GM12878 (cell line): Measurements from ENCODE around the genes RNF128, FRMPD3 and PRPS1.

GRCh38 chrX:105482977-105483483 is 262.5 kb upstream of the TEX13A start:
- RAMPAGE, long total RNA: no peak
CAGE:
- cytosol, long polyA minus RNA: no peak
- cytosol, long polyA plus RNA: no peak
- long polyA plus RNA: no peak
- nucleolus, long total RNA: no peak
- nucleus, long polyA plus RNA: no peak
- nucleus, long total RNA: no peak

GRCh38 chrX:106007598-106008431 is 30.7 kb downstream of the SERPINA7 start:
- RAMPAGE, long total RNA: no peak
- RRBS, 2 experiments: no CpG with 5 or more reads among the region's 4 CpGs
CAGE:
- cytosol, long polyA minus RNA: no peak
- cytosol, long polyA plus RNA: no peak
- long polyA plus RNA: no peak
- nucleolus, long total RNA: no peak
- nucleus, long polyA plus RNA: no peak
- nucleus, long total RNA: no peak

DNA sequence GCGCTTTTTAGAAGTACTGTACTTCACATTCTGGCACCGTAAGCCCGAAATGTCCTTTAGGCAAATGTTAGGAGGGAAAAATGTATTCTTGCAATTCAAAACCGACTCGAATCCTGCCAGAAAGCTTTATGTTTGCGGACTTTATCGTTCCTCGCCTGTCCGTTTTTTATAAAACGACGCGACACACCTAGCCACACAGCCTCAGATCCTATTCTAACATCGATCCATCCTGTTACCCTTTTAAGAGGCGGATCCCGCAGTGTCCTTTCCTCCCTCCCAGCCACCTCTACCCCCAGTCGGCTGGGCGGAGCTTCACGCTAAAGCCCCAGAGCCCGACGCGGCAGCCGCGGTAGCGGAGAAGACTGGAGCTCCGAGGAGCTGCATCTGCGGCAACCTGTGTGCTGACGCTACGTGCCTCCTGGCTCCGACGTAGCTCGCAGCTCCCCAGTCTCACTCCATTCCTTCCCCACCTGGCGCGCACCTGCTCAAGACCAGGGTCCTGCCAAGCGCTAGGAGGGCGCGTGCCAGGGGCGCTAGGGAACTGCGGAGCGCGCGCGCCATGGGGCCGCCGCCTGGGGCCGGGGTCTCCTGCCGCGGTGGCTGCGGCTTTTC is at the start of gene RNF128:
Gene RNF128, plus strand, starts transcription at position 347 of the 612 bp plus-strand sequence.
- RAMPAGE, long total RNA: no peak
- RRBS, 2 experiments: 94% methylated on average over 4 of the region's 48 CpGs; no CpG with 5 or more reads in 1 of the 2 experiments
CAGE:
- cytosol, long polyA minus RNA: no peak
- cytosol, long polyA plus RNA: no peak
- long polyA plus RNA: no peak
- nucleolus, long total RNA: no peak
- nucleus, long polyA plus RNA: no peak
- nucleus, long total RNA: no peak

DNA sequence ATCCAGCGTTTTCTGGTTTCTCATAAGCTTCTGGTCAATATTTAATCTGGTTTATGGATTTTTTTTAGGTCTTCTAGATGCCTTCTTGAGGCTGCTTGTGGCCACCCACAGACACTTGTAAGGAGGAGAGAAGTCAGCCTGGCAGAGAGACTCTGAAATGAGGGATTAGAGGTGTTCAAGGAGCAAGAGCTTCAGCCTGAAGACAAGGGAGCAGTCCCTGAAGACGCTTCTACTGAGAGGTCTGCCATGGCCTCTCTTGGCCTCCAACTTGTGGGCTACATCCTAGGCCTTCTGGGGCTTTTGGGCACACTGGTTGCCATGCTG is 7.7 kb downstream of the CLDN2 start:
- RAMPAGE, long total RNA: no peak
- RRBS, 2 experiments: no CpG with 5 or more reads among the region's 2 CpGs
CAGE:
- cytosol, long polyA minus RNA: no peak
- cytosol, long polyA plus RNA: no peak
- long polyA plus RNA: no peak
- nucleolus, long total RNA: no peak
- nucleus, long polyA plus RNA: no peak
- nucleus, long total RNA: no peak

DNA sequence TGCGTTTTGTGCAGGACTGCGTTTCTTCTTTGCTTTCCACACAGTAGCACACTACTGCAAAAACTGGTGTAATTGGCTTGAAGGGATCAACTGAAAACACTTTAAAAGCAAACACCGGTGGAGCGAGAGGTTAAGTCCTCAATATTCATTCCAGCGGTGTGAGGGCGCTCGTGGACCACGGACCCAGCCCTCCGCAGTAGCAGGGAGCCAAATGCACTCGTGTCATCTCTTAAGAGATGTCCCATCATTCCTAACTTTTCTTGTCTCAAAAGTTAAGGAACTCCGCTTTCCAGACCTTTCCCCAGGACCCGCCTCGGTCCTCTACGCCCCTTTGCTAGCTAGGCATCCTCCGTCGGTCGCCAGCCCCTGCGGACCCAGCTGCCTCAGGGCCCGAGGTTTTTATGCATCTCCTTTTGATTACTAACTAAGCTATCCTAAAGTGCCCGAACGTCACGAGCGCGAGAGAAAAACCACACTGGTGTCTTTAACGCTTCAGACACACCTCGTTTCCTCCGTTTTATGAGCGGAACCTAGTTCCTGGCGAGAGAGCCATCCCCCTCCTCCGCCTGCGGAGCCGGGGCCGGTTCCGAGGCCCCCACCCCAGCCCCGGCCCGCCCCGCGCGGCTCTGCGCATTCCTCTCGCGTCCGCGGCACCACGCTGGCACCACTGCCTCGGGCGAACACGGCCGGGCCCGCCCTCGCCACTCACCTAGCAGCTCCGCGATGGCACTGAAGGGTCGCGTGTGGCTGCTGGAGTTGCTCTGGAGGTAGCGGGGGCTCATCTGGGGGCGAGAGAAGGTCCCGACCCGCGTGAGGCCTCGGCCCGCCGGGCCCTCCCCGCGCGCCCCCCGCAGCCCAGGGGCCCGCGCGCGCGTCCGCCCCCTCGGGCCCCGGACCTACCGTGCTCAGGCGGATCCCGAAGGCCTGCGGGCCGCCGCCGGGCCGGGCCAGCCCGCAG is 765 bp downstream of the MORC4 start:
- RAMPAGE, long total RNA: no peak
- RRBS, 2 experiments: 17 to 32% methylated on average over 32 of the region's 84 CpGs
CAGE:
- cytosol, long polyA minus RNA: no peak
- cytosol, long polyA plus RNA: no peak
- long polyA plus RNA: no peak
- nucleolus, long total RNA: no peak
- nucleus, long polyA plus RNA: no peak
- nucleus, long total RNA: no peak

- RAMPAGE, long total RNA: no peak
- RRBS, 2 experiments: no CpG with 5 or more reads among the region's 2 CpGs
CAGE:
- cytosol, long polyA minus RNA: no peak
- cytosol, long polyA plus RNA: no peak
- long polyA plus RNA: no peak
- nucleolus, long total RNA: no peak
- nucleus, long polyA plus RNA: no peak
- nucleus, long total RNA: no peak
Observed at GRCh38 chrX:107328793-107329135, 120.7 kb upstream of the FRMPD3 start.

- RAMPAGE, long total RNA: no peak
- RRBS, 2 experiments: 14 to 32% methylated on average over 3 to 7 of the region's 60 CpGs
CAGE:
- cytosol, long polyA minus RNA: no peak
- cytosol, long polyA plus RNA: no peak
- long polyA plus RNA: no peak
- nucleolus, long total RNA: no peak
- nucleus, long polyA plus RNA: no peak
- nucleus, long total RNA: no peak
Observed at GRCh38 chrX:107448698-107449730, at the start of gene FRMPD3. Gene FRMPD3, plus strand, starts transcription at chrX:107449652.

GRCh38 chrX:107451686-107452116 is 2.2 kb downstream of the FRMPD3 start:
- RAMPAGE, long total RNA: no peak
- RRBS, 2 experiments: no CpG with 5 or more reads among the region's 11 CpGs
CAGE:
- cytosol, long polyA minus RNA: no peak
- cytosol, long polyA plus RNA: no peak
- long polyA plus RNA: no peak
- nucleolus, long total RNA: no peak
- nucleus, long polyA plus RNA: no peak
- nucleus, long total RNA: no peak

DNA sequence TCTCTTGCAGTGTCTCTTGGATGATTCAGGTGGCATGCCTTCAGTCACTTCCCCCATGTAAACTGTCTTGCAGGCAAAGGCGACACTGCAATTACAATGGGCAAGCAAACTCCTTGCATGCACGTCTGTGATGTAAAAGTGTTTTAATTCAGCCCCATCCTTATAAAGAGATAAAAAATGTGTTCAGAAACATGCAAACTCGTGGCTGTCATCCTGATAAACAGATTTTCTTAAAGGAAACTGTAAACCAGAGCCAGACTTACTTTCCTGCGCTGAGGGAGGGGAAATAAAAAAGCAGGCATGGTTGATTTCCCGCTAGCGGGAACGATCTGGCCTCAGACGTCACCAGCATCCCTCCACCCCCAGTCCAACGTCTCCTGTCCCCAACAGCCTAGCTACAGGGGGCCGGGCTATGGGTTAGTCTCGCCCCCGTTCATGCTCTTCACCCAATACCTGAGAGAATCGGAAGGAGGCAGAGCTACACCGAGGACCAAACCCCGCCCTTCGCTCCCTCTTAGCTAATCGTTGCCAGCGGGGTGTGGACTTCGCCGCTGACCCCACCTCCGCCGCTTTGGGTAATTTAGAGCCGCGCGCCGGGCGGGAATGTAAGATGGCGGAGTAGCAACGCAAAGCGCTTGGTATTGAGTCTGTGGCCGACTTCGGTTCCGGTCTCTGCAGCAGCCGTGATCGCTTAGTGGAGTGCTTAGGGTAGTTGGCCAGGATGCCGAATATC is at the start of gene PRPS1:
Gene PRPS1, plus strand, starts transcription at position 603 of the 733 bp plus-strand sequence.
- RAMPAGE, long total RNA: start-site peak on the plus strand centred at position 601 of the sequence, 26 bp wide, 908 and 749 reads in 2 replicates
- RRBS, 2 experiments: 39 to 48% methylated on average over 8 of the region's 36 CpGs
CAGE:
- cytosol, long polyA minus RNA: no peak
- cytosol, long polyA plus RNA: start-site peak on the plus strand centred at position 596 of the sequence, 29 bp wide, 631 and 578 reads in 2 replicates
- long polyA plus RNA: start-site peak on the plus strand centred at position 598 of the sequence, 32 bp wide, 156 and 531 reads in 2 replicates
- nucleolus, long total RNA: start-site peak on the plus strand centred at position 603 of the sequence, 15 bp wide, 86 reads
- nucleus, long polyA plus RNA: start-site peak on the plus strand centred at position 595 of the sequence, 27 bp wide, 354 and 389 reads in 2 replicates
- nucleus, long total RNA: no peak

DNA sequence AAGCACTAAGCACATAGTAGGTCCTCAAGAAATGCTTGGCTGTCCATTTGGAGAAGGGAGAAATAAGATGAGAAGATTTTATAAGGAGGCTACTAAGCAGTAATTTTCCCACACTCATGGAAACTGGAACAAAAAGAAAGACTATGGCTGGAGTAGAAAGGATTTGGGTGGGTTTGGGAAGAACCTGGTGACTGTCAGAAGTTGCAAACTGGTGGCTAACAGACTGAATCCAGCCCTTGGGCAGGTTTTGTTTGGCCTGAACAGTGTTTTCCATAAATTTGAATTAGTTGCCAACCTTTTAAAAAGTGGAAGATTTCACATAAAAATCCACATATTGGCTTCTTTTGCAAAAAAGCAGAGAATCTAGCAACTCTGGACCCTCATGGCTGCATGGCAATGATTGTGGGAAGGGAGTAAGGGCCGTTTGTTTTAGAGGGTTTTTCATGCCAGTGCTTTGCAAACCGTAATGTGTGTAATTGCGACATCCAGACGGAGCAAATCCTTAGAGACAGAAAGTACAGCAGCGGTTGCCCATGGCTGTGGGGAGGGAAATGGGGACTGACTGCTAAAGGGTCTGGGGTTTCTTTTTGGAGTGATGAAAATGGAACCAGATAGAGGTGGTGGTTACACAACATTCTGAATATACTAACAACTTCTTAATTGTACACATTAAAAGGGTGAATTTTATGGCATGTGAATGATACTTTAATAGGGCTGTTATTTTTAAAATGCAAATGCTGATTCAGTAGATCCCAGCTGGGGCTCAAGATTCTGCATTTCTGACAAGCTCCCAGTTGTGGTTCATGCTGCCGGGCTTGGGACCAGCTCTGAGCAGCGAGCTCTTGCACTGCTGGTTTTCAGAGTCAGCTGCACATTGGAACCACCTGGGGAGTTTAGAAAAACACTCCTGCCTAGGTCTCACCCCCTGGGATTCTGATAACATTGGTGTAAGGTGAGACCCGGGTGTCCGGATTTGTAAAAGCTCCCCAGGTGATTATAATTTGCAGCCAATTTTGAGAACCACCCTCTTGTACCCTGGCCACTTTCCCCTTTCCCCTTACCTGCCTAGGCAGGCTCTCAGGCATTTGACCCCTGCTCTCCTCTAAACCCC is 47.5 kb downstream of the PRPS1 start:
- RAMPAGE, long total RNA: no peak
- RRBS, 2 experiments: no CpG with 5 or more reads among the region's 9 CpGs
CAGE:
- cytosol, long polyA minus RNA: no peak
- cytosol, long polyA plus RNA: no peak
- long polyA plus RNA: no peak
- nucleolus, long total RNA: no peak
- nucleus, long polyA plus RNA: no peak
- nucleus, long total RNA: no peak

GRCh38 chrX:107726745-107727314 is 48.8 kb downstream of the TSC22D3 start:
- RAMPAGE, long total RNA: no peak
- RRBS, 2 experiments: no CpG with 5 or more reads among the region's 7 CpGs
CAGE:
- cytosol, long polyA minus RNA: no peak
- cytosol, long polyA plus RNA: no peak
- long polyA plus RNA: no peak
- nucleolus, long total RNA: no peak
- nucleus, long polyA plus RNA: no peak
- nucleus, long total RNA: no peak

DNA sequence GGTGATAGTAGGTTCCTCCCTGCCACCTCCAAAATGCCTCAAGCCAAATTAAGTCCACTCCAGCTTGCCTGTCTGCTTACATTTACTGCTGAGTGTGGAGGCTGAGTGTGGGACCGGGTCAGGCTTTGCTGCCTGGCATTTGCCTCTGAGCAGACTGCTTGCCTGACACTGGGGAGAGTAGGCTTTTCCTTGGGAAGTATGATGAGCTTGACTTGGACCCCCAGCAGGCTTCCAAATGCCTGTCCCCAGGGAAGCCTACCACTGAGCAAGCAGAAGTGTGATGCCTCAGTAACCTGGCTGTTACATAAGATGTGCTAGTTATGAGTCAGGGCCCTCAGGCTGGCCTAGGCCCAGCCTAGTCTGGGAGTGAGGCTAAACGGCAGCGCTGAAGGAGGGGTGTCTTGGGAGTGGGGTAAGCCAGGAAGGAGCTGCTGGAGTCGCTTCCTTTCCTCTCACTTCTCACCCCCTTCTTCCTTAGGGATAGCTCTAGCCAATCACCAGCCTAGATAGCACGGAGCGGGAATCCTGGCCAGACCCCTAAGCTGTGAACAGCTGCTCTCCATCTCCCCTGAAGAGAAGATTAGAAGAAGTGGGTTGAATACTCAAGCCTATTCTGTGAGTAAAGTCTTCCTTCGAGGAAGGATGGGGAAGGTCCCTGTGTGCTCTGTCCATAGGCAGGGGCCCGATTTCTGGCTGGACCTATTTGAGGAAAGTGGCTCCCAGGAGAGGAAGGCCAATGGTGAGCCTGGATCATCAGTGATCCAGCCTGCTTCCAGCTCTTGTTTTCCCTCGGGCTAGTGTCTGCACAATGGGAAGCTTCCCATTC is 8.8 kb downstream of the TSC22D3 start:
- RAMPAGE, long total RNA: no peak
- RRBS, 2 experiments: no CpG with 5 or more reads among the region's 9 CpGs
CAGE:
- cytosol, long polyA minus RNA: no peak
- cytosol, long polyA plus RNA: no peak
- long polyA plus RNA: no peak
- nucleolus, long total RNA: no peak
- nucleus, long polyA plus RNA: no peak
- nucleus, long total RNA: no peak

GRCh38 chrX:107827261-107827905 is 1.7 kb downstream of the MID2 start:
- RAMPAGE, long total RNA: no peak
- RRBS, 2 experiments: no CpG with 5 or more reads among the region's 7 CpGs
CAGE:
- cytosol, long polyA minus RNA: no peak
- cytosol, long polyA plus RNA: no peak
- long polyA plus RNA: no peak
- nucleolus, long total RNA: no peak
- nucleus, long polyA plus RNA: no peak
- nucleus, long total RNA: no peak

DNA sequence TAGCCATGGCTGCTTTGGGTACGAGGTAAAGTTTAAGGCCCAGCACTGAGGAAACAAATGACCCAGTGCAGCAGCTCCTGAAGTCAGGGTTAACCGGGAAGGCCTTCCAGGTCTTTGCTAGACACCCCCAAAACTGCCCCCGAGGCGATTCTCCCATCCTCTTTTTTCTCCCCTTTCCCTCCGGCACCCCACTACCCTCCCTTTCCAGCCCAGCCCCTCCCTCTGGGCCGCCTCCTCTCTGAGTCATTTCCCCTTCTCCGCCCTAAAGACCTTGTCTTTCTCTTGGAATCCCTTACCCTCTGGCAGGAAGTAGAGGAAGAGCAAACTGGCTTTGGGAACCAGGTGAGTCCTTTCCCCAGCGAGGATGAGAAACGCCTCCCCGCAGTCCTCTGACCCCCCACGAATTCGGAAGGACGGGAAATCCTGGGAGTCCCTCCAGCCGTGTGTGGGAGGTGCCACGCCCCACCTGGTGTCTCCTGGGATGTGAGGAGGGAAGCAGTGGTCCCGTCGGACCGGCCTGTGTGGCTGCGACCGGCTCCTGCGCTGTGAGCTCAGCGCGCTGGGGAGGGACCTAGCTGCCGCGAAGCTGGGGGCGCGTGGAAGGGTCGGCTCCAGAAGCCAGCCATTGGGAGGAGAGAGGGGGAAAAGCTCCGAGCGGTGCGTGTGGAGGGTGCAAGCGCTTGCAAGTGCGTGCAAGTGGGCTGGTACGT is 46.5 kb downstream of the TEX13B start:
- RAMPAGE, long total RNA: no peak
- RRBS, 2 experiments: 41 to 73% methylated on average over 2 of the region's 34 CpGs
CAGE:
- cytosol, long polyA minus RNA: no peak
- cytosol, long polyA plus RNA: no peak
- long polyA plus RNA: no peak
- nucleolus, long total RNA: no peak
- nucleus, long polyA plus RNA: no peak
- nucleus, long total RNA: no peak

GRCh38 chrX:108001340-108001627 is 19.1 kb upstream of the TEX13B start:
- RAMPAGE, long total RNA: no peak
- RRBS, 2 experiments: no CpG with 5 or more reads among the region's 6 CpGs
CAGE:
- cytosol, long polyA minus RNA: no peak
- cytosol, long polyA plus RNA: no peak
- long polyA plus RNA: no peak
- nucleolus, long total RNA: no peak
- nucleus, long polyA plus RNA: no peak
- nucleus, long total RNA: no peak

GRCh38 chrX:108091938-108092419 is 401 bp downstream of the ATG4A start:
- RAMPAGE, long total RNA: no peak
- RRBS, 2 experiments: 35 to 42% methylated on average over 4 of the region's 12 CpGs
CAGE:
- cytosol, long polyA minus RNA: no peak
- cytosol, long polyA plus RNA: no peak
- long polyA plus RNA: no peak
- nucleolus, long total RNA: no peak
- nucleus, long polyA plus RNA: no peak
- nucleus, long total RNA: no peak

DNA sequence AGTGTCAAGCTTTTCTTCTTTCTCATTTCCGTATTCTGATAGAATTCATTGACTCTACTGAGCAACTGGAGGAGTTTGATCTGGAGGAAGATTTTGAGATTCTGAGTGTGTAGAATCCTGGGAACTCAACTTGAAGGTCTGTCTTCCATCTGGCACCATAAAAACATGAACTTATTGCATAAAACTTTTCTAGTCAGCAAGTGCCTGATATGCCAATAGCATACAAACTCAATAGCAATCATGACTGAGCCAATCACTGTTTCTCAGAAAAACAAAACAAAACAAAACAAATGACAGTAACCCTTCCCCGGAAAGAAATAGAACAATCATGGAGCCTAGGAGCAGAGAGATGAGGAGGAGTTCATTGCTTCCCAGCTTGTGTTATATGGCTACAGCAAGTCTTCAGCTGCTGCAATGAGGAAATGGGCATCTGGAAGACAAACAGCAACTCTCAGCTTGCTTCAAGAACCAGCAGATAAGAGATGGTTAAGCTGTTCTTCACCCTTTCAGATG is 62.1 kb downstream of the ATG4A start:
- RAMPAGE, long total RNA: no peak
- RRBS, 2 experiments: no CpG with 5 or more reads among the region's 2 CpGs
CAGE:
- cytosol, long polyA minus RNA: no peak
- cytosol, long polyA plus RNA: no peak
- long polyA plus RNA: no peak
- nucleolus, long total RNA: no peak
- nucleus, long polyA plus RNA: no peak
- nucleus, long total RNA: no peak

GRCh38 chrX:108158987-108159456 is 67.4 kb downstream of the ATG4A start:
- RAMPAGE, long total RNA: no peak
- RRBS, 2 experiments: no CpG with 5 or more reads among the region's 4 CpGs
CAGE:
- cytosol, long polyA minus RNA: no peak
- cytosol, long polyA plus RNA: no peak
- long polyA plus RNA: no peak
- nucleolus, long total RNA: no peak
- nucleus, long polyA plus RNA: no peak
- nucleus, long total RNA: no peak

- RAMPAGE, long total RNA: no peak
- RRBS, 2 experiments: no CpG with 5 or more reads among the region's 5 CpGs
CAGE:
- cytosol, long polyA minus RNA: no peak
- cytosol, long polyA plus RNA: no peak
- long polyA plus RNA: no peak
- nucleolus, long total RNA: no peak
- nucleus, long polyA plus RNA: no peak
- nucleus, long total RNA: no peak
Observed at GRCh38 chrX:109840499-109841046, 107.5 kb upstream of the ACSL4 start.

DNA sequence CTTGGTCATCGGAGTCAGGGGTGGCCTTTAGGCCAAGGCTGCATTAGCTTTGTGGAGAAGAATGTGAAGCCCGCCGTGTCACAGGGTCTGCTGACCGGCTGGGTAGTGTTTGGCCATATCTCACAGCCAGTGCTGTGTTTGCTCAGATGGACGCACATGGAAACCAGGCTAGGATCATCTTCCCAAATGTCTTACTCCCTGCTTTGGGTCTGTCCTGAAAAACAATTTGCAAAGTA is 13.0 kb downstream of the TMEM164 start:
- RAMPAGE, long total RNA: no peak
- RRBS, 2 experiments: no CpG with 5 or more reads among the region's 5 CpGs
CAGE:
- cytosol, long polyA minus RNA: no peak
- cytosol, long polyA plus RNA: no peak
- long polyA plus RNA: no peak
- nucleolus, long total RNA: no peak
- nucleus, long polyA plus RNA: no peak
- nucleus, long total RNA: no peak